Neural progenitor cell (in vitro differentiated cells): ENCODE data around the genes SLFN12L, HEATR9 and CCL15.

DNA sequence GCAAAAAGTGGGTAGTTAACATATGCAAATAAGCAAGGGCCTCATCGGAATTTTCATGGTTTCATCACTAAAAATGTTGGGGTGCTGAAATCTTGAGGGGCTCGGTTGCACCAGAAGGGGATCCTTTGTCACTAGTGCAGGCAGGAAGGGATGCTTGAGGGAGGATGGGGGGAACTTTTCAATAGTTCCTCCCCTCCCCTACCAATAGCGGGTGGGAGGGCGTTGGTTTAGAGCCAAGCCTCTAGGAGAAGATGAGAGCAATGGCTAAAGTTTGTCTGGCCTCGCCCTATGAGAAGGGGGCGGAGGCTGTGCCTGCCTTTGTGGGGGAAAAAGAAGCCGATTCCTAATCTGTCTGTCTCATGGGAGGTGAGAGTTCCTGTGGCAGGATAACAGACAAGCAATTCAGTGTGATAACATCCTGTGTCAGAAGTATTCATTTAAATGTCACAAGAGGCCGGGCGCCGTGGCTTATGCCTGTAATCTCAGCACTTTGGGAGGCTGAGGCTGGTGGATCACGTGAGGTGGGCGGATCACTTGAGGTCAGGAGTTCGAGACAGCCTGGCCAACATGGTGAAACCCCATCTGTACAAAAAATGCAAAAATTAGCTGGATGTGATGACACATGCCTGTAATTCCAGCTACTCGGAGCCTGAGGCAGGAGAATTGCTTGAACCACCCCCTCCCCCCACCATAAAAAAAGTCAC, 1.5 kb downstream of the SLFN5 start:
- RAMPAGE, long total RNA = no peak

GRCh38 chr17:35376232-35376648, 2.8 kb upstream of the SLFN11 start:
- RAMPAGE, long total RNA = no peak

- RAMPAGE, long total RNA = no peak
Observed at GRCh38 chr17:35531242-35531522, 6.3 kb downstream of the SLFN12L start.

GRCh38 chr17:35537525-35537936, at the start of gene SLFN12L:
SLFN12L (minus strand) TSS chr17:35537678.
- RAMPAGE, long total RNA = no peak

DNA sequence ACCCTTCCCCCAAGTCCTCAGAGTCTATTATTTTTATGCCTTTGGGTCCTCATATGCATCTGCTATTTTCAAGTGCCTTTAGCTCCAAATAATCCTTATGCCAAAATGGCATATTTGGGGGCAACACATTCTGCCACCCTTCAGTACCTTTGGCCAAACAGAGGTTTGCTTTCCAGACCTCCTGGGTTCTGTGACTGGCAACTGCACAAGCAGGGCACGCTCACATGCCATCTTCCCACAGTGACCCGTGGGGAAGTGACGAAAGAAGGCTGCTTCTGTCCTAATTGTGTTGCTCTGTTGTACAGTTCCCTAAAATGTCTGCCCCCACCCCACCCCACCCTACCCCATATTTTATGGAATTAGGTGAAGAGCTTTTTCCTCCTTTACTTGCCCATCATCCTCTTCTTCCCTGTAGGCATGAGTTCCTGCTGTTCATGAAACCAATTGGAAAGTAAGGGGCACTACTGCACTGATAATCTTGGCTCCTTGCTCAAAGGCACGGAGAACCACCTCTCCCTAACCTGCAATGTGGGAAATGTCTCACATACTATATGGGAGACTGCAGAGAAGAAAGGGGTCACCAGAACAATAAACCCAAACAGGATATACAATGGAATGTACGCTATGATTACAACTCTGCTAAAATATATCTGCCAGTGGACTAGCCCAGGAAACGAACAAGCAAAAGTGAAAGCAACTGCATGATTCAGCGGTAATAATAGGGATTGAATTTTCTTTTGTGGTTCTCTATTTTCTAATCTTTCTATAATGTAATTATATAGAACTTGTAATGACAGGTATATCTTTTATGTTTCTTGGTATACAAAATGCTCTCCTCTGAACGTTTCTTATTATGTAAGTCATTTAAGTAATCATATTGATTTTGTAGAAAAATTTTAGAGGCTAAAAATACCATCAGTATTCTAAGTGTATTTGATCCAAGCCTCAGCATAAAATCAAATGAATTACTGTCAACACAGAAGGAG, 3.4 kb upstream of the SLFN12L start:
- RAMPAGE, long total RNA = no peak

DNA sequence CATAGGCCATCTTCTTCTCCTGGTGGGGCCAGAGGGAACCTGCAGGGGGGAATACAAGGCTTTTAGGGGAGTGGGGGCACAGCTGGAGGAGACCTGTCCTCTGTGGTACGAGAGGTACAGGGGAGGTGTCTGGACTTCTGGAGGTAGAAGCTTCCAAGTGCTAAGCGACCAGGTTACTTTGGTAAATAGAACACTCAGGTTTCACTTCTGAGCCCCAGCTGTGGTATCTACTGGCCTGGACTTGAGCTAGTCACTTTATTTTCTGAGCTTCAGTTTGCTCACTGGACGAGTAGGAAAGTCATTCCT, at the start of gene HEATR9:
HEATR9 (minus strand) TSS at position 159 of the 306 bp plus-strand sequence.
- RAMPAGE, long total RNA = no peak

DNA sequence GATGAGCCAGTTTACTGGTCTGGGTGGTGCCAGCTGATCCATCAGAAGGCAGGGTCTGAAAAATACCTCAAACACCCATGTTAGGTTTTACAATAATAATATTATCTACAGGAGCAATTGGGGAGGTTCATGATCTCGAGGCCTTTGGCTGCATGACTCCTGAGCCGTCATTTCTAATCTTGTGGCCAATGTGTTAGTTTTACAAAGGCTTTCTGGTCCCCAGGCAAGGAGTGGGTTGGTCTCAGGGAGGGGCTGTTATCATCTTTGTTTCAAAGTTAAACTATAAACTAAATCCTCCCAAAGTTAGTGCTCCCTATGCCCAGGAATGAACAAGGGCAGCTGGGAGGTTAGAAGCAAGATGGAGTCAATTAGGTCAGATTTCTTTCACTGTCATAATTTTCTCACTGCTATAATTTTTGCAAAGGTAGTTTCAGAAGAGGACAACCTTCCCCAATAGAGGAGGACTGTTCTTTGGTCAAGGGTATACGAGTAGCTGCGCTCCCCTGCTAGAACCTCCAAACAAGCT, 9.1 kb upstream of the CCL5 start:
- RAMPAGE, long total RNA = no peak

DNA sequence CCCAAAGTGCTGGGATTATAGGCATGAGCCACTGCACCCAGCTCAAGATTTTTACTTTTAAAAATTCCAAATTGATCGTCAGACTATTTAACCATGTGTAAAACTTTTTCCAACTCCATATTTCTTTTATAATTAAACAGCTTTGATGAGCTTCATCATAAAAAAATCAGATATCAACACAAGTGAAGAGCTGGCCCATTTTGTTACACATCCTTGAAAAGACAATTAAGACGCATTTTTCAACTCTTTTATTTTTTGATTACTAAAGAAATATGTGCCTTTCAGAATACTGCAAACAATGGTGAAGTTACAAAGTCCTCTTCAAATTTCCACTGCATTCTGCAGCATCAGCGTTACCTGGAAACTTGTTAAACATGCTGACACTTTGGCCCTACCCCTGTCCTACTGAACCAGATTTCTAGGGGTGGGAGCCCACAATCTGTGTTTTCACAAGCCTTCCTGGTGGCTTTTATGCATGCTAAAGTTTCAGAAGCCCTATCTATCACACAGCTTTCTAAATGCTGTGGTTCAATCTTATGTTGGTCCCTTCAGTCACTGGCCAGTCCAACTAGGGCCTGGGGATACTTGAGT, 4.5 kb upstream of the CCL14 start:
- RAMPAGE, long total RNA = no peak

DNA sequence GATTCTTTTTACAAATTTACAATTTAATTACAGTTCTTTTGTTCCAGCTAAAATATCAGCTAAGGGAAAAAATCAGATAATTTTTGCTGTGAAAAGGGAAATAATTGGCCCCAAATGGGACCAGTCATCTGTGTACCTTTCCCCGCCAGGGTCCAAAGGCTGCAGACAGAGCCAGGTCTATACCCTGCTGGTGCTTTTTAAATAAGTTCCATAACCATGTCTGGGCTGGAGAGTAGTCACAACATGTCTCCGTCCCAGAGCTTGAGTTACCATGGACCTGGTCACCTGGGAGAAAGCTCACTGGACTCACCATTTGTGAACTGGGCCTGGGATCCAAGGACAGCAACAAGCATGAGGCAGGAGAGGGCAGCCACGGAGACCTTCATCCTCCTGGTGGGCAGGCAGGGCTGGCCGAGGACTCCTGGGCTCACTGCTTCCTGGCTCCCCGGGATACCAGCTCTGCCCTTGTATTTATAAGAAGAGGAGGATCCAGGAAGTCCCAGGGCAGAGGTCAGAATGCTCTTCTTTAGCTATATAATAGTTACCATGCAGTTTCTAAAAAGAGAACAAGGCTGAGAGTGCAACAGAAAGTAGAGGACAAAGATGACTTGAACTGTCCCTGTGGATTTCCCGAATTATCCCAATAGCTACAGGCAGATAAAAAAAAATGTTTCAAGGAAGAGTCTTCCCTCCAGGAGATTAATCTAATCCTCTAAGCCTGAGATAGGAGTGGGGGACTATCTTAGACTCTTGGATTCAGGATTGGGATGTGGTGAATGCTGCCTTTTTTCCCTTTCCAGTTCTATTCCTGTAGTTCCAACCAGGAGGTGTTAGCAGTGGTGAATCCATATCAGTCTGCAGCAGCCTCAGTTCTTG, at the start of gene CCL15:
CCL15 (minus strand) TSS at position 447 of the 876 bp plus-strand sequence.
- RAMPAGE, long total RNA = no peak

GRCh38 chr17:36087889-36088683, 1.9 kb downstream of the CCL3 start:
- RAMPAGE, long total RNA = no peak

DNA sequence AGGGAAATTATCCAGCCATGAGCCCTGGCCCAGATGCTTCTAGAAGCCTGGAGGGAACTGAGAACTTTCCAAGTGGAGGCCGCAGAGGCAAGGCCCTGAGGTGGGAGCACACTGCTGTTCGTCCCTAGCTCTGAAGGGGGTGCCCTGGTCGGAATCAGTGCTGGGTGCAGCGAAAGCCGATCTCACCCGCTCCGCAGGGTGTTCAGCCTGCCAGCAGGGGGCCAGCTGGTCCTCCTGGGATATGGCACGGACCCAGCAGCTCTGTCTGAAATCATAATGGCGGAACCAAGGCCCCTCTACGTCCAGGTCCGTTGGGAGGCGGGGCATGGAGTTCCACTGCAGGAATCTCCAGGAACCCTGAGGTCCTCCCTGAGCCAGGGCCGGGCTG, 10.5 kb downstream of the TBC1D3B start:
- RAMPAGE, long total RNA = no peak

DNA sequence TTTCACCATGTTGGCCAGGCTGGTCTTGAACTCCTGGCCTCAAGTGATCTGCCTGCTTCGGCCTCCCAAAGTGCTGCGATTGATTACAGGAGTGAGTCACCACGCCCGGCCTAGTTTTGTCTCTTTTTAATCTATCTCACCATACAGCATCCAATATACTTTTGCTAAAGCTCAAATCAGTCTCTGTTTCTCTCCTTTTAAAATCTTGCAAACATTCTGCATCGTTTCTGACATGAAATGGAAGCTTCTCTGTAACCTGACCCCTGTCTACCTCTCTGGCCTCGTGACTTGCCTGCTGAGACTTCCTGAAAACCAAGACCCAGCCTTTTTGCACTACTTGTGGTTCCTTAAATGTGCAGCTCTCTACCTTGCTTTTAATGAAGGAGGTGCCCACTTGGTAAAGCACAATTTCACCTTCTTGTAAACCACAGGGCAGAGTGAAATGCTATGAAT, 5.9 kb upstream of the CCL3L3 start:
- RAMPAGE, long total RNA = no peak

DNA sequence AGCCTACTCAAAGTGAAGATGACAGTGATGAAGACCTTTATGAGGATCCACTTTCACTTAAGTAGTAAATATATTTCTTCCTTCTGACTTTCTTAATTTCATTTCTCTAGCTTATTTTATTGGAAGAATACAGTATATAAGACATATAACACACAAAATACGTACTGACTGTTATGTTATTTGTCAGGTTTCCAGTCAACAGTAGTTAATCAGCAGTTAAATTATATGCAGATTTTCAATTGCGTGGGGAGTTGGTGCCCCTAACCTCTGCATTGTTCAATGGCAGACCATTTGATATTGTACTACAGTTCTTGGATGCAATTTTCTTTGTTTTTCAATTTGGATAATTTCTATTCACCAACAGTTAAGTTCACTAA, 14.1 kb downstream of the MYO19 start:
- RAMPAGE, long total RNA = no peak

DNA sequence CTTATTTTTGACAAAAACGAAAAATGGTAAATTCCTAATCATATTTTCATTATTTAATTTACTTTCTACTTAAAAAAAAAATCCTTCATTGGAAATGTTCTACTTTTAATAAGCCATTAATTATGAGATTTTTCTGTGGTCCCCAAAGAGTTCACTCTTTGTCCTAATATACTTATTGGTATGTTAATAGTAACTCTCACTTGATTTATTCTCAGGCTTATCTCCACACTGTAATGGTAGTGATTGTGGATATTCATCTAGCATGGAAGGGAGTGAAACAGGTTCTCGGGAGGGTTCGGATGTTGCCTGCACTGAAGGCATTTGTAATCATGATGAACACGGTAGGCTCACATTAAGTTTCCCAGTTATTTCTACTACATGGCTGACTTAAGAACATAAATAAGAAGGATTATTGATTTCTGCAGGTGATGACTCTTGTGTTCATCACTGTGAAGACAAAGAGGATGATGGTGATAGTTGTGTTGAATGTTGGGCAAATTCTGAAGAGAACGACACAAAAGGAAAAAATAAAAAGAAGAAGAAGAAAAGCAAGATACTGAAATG, 6.0 kb upstream of the DHRS11 start:
- RAMPAGE, long total RNA = no peak

DNA sequence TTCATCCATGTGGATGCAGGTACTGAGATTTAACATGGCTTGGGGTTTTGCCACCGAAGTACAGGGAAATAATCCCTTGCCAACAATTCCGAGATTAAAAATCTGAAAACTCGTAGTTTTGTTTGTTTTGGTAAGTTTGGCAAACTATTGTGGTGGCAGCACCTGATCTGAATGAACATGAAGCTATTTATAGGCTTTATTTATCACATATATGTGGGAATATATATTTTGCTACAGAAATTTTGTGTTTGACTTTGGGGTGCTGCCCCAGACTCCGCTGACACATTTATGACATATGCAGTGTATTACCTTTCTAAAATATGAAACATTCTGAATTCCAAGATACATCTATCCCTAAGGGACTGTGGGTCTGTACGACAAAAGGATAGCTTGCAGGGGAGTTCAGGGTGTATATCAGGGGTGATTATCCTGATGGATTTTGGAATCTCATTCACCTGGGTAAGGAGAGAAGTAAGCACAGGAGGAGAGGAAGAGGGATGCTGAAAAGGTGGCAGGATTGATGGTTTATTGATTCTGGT, 56.2 kb downstream of the AATF start:
- RAMPAGE, long total RNA = no peak

GRCh38 chr17:37107507-37107945, 158.8 kb downstream of the AATF start:
- RAMPAGE, long total RNA = no peak

- RAMPAGE, long total RNA = no peak
Observed at GRCh38 chr17:37146783-37147288, 198.1 kb downstream of the AATF start.

- RAMPAGE, long total RNA = no peak
Observed at GRCh38 chr17:37327764-37328980, 47.6 kb upstream of the C17orf78 start.

GRCh38 chr17:37356780-37357233, 19.0 kb upstream of the C17orf78 start:
- RAMPAGE, long total RNA = no peak

DNA sequence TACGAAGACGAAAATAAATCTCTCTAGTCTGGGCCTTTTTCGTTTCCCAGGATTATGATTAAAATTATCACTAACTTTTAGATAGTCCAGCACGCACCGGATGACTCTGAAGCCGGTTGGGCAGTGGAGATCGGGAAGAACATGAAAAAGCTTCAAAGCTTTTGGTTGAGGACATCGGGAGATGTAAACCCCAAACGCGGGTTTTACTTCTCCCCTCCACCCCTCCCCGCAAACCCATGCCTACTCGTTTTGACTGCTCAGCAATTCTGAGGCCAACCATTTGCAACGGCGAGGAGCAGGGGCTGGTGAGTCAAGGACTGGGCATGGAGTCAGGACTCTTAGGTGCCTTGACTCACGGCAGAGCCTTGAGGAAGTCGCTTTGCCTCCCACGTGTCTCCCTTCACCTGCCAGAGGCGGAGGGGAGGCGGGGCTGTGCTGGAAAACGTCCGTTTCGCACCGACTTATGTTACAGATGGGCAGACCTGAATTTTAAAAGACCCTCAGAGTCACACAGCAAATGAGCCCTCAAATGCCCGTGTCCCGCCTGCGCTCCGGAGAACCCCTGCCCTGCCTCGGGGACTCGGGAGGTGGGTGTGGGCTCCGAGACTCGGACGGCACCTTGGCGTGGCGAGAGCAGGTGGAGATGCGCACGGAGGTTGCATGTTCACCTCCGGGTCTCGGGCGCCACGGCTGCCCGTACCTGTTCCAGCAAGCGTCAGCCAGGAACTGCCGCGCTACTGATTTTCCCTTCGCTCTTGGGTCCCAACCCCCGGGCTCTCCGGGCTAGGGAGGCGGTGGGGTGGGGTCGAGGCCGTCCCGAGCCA, 828 bp upstream of the DUSP14 start:
- RAMPAGE, long total RNA = no peak